H7 (cell line): ENCODE measurements around a stretch of chr18.

DNA sequence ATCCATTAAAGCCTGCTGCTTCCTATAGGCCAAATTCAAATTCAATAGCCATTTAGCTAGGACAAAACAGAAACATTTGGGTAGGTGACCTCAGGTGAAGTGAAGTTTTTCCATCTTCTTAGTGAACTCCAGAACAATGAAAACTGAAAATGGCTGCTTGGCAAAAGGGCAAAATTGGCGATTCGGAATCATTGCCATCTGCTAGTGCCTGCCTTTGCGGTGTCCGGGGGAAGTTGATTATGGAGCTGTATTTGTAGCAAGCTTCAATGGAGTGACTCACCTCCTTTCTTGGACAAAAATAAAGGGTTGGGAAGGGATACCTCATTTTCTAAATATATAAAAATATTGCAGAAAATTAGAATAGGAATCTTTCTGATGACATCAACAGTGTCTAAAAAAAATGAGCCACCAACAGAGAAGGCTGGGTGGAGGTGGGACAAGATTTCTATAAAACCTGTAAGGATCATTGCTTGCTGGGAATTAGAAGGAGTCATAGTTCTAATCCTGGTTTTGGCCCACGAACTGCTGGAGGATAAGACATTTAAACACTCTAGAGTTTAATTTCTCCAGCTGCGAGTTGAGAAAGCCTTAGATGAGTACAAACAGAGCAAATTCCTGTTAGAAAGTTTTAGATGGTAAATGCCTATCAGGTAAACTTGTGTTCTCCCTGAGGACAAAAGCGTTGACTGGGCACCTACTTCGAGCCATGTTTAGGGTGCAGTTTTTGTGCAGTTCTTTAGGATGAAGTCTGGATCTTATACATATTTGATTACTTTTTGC lies 460.7 kb downstream of the TGIF1 start:
- RAMPAGE, long total RNA: no peak

- RAMPAGE, long total RNA: no peak
Observed at GRCh38 chr18:4125039-4125638, 330.0 kb downstream of the DLGAP1 start.

- RAMPAGE, long total RNA: no peak
Observed at GRCh38 chr18:4691817-4692293, 236.7 kb upstream of the DLGAP1 start.

- RAMPAGE, long total RNA: no peak
Observed at GRCh38 chr18:5294444-5294673, 1.2 kb downstream of the ZBTB14 start.

DNA sequence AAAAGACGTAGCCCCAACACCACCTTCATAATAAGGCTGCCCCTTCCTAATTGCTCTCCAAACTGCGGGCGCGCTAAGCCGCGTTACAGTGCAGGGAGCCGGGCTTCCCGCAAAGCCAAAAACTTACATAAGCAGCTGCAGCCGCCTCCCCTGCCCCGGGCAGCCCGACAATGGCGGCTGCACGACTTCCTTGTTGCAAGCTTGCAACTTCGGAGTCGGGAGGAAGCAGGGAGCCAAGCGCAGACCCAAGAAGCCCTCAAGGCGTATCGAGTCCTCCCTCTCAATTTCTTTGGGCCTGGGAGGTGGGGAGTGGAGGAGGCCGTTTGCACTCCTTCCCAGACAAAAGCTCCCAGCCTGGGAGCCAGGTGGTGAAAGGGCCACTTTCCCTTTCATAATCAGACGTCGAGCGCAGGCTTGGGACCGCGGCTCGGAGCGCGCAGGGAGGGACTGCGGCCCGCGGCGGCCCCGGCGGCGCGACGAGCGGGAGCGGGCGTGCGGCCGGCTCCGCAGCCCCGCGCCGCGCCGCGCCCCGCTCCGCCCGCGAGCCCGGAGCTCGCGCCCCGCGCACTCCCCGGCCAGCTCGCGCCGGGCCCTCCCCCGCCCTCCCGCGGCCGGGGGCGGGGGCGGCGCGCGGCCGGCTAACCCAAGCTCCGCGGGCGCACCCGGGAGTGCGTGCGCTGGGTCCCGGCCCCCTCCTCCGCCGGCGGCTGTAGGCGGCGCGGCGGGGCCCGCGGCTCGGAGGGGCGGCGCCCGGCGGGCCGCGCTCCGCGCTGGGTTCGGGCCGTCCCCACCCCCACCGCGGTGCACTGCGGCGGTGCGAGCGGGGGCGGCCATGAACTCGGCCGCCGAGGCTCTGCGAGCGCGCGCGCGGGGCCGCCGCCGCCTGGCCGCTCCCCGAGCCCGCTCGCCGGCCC lies 595 bp downstream of the ZBTB14 start:
- RAMPAGE, long total RNA: no peak

DNA sequence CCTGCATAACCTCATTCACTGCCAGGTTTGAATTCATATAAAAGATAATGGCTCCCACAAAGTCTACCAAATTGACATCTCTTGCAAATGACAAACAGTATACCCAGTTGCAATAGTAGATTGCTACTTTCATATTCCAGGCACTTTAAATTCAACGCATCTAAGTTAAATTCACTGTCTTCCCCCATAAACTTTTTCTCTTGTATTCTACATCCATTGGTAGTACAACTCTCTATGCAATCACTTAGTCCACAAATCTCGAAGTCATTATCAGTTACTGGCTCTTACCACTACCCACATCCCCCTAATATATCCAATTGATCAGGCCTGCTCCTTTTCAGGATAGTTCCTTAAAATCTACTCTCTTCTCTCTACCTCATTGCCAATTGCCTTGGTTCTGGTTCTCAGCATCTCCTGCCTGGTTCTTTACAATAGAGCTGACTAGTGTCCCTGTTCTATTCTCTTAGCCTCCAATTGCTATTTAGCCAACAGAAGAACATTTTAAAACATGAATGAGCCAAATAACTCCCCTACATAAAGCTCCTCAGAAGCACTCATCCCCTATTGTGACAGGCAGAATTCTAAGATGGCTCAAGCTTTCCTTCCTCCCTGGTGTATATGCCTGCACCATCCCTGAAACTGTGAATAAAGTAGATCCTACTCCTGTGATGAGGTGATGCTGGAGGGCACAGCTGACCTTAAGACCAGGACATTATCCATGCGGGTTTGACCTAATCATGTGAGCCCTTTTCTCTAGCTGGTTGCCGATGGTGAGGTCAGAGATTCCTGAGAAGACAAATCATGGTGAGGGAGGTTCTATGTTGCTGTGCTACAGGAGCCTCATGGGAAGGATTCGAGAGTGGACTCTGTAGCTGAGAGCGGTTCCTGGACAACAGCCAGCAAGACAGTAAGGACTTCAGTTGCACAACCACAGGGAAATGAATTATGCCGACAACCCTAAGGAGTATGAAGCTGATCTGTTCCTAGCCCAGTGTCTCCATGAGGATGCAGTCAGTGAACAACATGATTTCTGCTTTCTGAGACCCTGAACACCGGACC lies 80.7 kb downstream of the EPB41L3 start:
- RAMPAGE, long total RNA: no peak

DNA sequence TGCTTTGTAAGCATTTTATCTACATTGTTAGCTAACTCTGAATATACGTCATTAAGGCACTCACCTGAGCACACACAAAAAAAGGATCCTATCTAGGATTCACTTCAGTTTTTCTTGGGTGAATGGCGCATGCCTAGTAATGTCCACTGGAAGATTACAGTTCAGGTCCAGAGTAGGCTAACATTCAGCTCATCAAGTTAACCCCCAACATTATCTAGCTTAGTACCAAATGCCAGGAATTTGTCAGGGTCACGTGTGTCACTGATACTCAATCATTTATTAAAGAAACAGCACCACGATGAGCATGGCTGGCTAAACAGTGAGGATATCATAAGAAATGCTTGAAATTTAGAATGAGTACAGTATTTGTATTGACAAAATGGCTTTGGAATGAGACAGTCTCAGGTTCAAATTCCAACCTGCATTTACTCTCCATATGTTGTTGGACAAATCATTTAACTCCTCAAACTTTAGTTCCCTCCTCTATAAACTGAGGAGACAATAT lies 22.6 kb downstream of the EPB41L3 start:
- RAMPAGE, long total RNA: no peak

DNA sequence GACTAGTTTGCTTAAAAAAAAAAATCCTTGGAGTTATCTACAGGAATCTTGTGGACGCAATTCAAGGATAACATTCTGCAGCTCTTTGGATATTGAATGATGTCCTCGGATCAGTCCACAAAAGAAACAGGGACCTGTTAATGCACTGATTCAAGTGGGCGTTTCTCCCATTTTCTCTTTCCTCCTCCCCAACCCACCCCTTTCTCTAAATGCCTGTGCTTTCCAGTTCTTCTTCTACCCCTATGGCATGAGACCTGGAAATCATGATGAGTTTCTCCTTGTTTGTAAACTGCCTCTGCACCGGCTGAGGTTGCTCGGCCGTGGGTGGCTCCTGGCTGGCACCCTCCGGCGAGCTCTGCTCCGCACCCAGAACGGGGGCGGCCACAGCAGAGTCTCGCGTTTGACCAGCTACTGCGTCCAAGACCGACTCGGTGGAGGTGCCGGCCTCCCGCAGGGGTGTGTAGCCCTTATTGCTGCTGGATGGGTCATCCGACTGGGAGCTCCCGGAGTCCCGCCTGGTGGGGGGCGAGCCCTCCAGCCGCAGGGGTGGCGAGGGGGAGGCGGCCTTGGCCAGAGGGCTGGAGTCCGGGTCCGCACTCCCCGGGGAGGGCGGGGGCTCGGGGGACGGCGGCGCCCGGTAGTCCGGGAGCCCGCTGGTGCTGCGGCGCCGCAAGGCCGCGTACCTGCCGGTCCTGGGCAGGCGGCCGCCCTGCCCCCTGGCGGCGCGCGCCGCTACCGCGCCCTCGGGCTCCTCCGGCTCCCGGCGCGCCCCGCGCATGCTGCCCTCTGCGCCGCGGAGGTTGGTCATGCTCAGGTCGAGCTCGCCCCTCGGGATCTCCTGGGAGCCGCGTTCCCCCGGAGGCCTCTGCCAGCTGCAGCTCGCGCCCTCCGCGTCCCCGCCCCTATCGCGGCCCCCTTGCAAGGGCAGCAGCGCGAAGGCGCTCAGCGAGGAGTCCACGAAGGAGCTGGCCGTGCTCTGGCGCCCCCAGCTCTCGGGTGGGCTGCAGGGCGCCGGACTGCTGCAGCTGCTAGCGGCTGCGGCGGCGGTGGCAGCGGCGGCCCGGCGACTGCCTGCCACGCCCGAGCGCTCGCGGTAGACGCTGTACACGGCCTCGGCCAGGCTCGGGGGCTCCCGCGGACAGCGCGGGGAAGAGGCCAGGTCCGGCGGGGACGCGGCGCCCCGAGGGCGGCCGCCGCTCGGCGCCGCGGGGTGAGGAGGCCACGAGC lies 4.9 kb downstream of the TMEM200C start:
- RAMPAGE, long total RNA: no peak

GRCh38 chr18:5894350-5894955 lies 869 bp downstream of the TMEM200C start:
- RAMPAGE, long total RNA: no peak

- RAMPAGE, long total RNA: no peak
Observed at GRCh38 chr18:5895796-5896845, 799 bp upstream of the TMEM200C start.

DNA sequence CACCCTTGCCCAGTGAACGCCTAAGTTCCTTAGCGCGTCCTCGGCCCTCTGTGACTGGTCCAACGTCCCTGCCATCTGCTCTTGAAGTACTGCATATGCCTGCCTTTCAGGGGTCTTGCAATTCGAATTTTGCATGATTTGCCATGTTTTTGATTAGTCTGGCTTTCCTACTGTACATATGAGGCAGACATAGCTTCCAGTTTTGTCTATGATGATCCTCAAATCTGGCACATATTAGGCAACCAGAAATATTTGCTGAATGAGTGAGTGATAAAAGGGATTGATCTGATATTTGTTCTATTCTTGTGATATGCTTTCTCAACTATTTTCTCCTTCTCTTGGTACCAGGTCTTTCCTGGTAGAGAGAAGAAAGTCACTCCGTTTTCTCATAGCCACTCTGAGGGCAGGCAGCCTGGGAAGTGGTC lies 118.3 kb upstream of the TMEM200C start:
- RAMPAGE, long total RNA: no peak

DNA sequence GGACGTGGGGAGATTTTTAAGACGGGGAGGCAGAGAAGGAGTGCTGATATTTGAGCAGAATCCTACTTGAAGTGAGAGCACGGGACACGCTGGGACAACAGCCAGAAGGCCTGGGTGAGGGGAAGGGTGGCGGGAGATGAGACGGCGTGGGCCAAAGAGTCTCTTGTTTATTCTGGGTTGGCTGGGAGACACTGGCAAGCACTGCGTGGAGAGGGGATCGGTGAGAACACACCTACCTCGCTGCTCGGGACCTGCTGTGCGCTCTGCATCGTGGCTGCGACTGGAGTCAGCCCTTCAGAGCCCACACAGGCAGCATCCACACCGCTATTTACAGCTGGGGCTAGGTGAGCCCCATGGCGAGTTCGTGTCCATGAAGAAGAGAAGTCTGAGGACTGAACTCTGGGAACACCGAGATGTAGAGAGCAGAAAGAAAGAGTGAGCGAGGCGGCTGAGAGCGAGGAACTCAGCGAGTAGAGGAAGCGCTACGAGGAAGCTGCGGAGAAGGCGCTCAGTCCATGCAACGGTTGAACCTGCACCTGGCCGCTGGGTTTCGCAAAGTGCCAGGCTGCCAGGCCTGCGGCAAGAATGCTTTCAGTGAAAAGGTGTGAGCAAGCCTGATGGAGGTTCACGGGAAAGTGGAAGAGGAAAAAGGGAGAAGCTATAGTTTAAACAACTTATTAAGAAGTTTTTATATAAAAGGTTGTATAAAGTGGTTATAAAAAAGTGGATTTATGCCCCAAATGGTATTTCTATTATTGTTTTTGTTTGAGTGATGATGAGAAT lies 250.8 kb upstream of the TMEM200C start:
- RAMPAGE, long total RNA: no peak

- RAMPAGE, long total RNA: no peak
Observed at GRCh38 chr18:6763450-6763870, 33.9 kb downstream of the ARHGAP28 start.

DNA sequence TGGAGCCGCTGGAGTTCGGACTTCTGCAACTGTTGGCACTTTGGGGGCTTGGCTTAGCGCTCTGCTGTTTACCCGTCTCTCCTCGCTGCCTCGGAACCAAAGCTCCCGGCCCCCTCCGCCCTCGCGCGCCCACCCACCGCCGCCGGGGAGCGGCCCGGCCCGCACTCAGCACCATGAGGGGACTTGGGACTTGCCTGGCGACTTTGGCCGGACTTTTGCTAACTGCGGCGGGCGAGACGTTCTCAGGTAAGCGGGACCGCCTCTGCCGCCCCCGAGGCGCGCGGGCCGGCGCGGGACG lies 479 bp downstream of the PTPRM start:
- RAMPAGE, long total RNA: no peak

DNA sequence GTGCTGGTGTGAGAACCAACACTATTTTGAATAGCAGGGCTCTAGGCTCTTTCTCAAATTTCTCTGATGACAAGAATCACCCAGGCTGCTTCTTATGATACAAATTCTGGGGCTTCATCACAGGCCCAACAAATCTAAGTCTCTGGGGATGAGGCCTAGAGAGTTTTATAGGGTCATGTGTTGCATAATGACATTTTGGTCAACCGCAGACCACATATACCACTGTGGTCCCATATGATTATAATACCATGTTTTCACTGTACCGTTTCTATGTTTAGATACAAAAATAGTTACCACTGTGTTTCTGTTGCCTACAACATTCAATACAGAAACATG lies 485.0 kb downstream of the PTPRM start:
- RAMPAGE, long total RNA: no peak

DNA sequence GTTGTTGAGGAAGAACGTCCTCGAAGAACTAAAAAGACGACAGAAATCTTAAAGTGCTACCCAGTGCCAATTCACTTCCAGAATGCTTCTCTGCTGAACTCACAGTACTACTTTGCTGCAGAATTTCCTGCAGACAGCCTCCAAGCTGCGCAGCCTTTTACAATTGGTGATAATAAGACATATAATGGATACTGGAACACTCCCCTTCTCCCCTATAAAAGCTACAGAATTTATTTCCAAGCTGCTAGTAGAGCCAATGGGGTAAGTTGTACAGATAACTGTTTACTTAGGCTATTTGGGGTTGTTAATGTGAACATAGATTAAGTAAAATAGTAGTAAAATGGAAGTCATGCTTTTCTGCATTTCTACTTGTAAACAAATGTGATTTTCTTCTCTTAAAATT lies 495.7 kb upstream of the RAB12 start:
- RAMPAGE, long total RNA: no peak

DNA sequence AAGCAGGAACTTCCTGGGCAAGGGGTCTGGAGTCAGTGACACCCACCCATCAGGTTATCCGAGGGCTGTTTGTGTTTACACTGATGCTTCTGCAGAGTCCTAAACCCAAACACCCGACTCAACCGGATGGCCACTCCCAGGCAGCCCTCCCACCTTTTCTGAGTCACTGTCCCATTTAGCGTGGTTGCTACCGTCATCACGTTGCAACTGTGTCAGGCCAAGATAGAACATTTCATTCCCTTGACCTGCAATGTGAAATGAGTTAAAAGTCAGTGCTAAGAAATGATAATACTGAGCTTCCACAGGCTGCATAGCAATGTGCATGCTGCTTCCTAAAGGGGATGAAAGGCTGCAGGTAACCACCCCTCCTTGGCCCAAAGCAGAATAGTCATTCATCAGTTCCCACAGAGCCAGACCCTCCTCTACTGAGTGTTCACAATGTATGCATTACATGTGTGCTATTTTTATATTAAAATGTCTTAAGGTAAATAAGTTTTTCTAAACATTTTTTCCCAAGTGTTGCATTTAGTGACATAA lies 468.0 kb upstream of the RAB12 start:
- RAMPAGE, long total RNA: no peak

GRCh38 chr18:8179842-8180402 lies 429.3 kb upstream of the RAB12 start:
- RAMPAGE, long total RNA: no peak

GRCh38 chr18:8610395-8610878 lies 1.2 kb downstream of the RAB12 start:
- RAMPAGE, long total RNA: no peak

DNA sequence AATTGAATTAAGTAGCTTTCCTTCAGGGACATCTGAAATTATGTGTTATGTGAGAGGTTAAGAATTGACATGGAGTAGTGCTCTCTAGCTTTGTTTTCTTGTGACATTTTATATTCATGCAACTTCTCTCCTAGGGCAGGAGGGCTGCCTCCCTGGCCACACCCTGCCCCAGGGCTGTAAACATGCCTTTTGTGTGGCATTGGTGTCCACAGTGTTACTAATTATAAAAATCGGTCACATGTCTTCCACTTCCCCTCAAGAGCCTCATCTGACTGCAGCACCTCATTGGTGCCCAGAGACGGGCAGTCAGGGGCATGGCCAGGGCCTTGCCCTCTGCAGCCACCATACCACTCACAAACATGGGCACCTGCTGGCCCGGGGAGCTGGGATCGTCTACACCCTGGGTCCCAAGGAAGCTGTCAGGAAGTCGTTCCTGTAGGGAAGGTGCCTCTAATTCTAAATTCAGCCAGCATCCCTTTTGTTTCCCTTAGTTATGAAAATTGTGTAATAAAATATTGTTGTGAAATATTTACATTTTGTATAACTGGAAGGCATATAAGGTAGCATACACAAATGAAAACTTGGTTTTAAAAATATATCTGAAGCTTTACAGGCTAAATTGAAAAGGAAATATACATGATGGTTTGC lies 14.6 kb downstream of the RAB12 start:
- RAMPAGE, long total RNA: no peak